NALM6 (cell line): ENCODE measurements around a stretch of chr10.

GRCh38 chr10:72326504-72327378, 28.0 kb downstream of the DNAJB12 start:
- PRO-cap: bidirectional peak, plus-strand start at chr10:72326785, minus-strand start at chr10:72326627

- PRO-cap: no peak
Measured at GRCh38 chr10:72340642-72341332, 13.9 kb downstream of the DNAJB12 start.

DNA sequence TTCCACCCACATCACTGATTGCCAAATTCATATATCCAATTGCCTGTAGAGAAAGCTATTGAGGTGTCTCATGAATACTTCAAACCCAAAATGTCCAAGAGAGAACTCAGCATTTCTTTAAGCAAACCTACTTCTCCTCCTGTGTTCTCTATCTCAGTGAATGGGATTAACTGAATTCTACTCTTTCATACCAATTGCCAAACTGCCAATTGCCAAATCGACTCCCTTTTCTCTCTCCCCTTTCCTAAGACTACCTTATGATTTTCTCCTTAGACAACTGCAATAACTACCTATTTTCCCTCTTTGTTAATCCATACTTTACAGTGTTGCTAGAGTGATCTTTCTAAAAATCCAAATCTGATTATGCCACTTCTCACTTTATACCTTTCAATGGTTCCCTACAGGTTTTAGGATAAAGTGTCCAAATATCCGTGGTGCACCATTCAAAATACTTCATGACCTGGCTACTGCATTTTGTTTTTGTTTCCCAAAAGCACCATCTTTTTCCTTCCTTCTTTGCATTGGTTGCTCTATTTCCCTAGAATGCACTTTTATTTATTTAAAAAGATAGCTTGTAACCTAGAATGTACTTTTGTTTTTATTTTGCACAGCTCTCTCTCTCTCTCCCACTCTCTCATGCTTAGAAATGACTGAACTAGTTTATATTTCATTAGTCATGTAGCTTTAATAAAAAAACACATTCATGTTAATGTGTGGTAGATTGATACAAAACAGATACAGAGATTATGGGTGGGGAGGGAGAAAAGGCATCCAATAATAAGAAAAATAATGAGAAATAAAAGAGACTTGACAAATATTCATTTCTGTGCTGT, 105.2 kb upstream of the DNAJB12 start:
- PRO-cap: no peak

DNA sequence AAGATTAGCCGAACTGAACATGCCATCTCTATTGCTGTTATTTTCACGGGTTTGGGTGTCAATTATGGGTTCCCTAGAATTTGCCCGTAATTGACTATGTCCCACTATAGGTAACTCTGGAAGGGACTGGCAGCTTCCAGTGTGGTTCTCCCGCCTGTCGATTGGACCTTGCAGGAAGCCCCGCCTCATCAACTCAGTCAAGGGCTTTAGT, 183 bp upstream of the MCU start:
- PRO-cap: bidirectional peak, plus-strand start outside the sequence, minus-strand start at position 128 of the sequence

GRCh38 chr10:72693200-72693838, 1.4 kb downstream of the MCU start:
- PRO-cap: no peak

DNA sequence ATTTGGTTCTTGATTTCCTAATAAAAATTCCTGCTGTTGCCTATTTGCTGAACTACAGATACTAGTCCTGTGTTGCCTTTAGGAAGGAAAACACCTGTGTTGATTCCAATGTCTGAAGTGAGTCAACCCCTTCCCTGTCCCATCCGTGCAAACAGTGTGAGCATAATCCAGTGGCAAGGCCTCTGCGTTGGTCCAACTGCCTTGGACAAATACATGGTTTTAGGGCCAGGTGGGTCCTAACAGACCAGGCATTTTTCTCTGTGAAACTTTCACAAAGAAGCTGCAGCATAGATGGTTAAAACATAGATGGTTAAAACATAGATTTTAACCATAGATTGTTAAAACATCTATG, 1.7 kb downstream of the PLA2G12B start:
- PRO-cap: no peak

- PRO-cap: no peak
Measured at GRCh38 chr10:73117754-73118580, 7.7 kb downstream of the NUDT13 start.

- PRO-cap: no peak
Measured at GRCh38 chr10:73119318-73120382, 9.4 kb downstream of the NUDT13 start.

DNA sequence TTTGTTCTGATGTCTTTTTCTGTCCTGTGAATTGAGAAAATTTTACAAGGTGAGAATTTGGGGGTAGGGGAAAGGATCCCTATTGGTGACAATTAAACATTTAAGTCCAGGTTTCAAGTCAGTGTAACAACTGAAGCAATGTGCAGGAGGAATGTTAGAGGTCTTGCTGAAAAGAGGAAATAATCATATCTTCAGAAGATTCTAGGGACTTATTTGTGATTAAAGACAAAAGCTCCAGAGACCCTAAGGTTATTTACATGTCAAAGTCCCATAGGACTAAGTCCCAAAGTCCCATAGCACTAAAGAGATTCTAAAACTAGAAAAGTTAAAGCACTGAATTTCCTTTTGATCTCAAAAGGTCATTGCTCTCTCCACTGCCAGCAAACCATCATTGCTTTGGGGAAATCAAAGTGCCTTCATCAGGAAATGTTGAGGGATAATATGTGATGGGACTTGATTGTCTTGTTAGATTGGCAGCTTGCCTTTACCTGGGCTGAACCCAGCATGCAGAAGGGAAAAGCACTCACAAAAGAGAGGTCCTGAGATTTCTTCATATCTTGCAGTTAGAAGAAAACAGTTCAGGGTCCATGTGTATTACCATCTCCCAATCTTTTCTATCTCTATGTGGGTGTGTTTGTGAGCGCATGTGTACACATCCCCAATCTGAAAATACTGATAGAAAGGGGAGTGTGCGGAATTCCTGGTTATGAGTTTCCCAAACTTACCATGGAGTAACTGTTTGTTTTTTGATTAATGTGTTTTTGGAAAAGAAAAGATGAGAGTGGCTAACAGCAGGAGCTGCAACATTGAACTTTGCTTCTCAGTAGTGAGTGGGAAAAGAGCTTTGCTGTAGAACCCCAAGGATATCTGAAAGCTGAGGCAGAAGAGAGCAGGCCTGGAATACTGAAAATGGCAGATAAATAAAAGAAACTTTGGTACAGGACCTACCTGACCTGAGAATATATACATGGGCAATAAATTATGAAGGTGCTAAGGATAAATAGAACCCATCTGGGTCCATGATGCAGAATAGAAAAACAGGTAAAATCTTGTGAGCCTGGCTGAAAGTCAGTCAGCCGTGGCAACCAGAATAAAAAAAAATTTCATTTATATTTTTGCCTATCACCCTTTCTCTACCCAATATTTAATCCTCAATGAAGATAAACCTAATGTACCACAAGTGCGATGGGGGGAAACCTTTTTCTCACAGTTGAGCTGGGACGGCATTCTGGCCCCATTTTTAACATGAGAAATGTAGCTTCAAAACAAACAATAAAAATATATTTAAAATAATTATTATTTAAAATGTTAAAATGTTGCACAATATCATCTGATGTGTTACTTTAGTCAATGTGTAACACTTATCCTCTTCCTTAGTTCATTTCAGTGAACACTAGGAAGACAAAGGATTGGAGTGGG, 22.1 kb downstream of the NUDT13 start:
- PRO-cap: no peak

- PRO-cap: unidirectional peak, minus-strand start at chr10:73253351
Measured at GRCh38 chr10:73253220-73253706, 819 bp upstream of the MRPS16 start.

DNA sequence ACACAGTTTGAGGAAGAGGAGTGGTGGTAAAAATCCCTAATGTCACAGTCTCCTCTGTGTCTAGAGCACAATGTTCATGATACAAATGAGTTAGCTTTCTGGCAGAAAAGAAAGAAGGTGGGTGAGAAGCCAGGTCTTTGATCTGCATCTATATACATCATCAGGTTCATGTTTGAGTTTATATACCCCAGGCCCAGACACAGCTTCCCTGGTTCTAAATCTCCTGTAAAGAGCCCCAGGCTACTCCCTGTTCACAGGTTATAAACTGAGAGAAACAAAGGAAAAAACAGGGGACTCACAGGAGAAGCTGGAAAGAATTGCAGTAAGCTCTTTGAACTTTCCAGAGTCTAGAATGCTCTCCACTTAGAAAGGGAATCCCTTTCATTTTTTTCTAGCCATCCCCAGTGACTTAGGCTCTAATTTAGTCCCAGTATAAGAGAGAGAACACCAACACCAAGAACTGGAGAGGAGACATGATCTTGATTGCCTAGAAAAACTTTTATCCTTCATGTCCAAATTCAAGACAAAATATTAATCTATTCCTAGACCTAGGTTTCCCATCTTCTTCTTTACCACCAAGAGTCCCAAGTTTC, 640 bp downstream of the MSS51 start:
- PRO-cap: no peak

DNA sequence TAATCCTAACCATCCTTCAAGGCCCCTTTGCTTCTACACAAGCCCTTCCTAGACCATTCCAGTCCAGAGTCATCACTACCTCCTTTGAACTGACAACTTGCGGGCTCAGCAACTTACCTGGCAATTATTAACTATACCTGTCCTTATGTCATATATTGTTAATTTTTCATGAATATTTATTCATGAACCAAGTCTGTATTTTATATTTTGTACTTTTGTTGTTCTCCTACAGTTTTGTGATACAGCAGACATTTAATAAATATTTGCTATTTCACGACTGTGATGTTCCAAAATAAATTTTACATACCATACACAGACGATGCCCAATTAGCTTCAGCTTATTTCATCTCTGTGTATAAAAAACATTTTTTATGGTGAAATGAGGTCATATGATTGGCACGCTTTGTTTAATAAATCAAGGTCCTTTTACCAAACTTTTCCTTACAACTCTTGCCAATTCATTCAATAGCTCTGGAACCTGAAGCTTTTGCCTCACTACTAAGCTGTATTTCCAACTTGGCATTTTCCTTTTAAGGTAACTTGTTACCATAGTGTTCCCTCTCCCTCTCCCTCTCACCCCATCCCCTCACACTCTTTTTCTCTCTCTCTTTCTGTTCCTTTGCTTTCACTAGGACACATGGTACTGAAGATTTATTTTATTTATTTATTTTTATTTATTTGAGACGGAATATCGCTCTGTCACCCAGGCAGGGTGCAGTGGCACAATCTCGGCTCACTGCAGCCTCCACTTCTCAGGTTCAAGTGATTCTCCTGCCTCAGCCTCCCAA, 5.5 kb downstream of the PPP3CB start:
- PRO-cap: no peak

- PRO-cap: bidirectional peak, plus-strand start at chr10:73495372, minus-strand start at chr10:73495271; bidirectional peak, plus-strand start at chr10:73495753, minus-strand start at chr10:73495631
Measured at GRCh38 chr10:73494924-73495878, 623 bp downstream of the PPP3CB start.

GRCh38 chr10:73496231-73496294, 239 bp upstream of the PPP3CB start:
- PRO-cap: no peak

GRCh38 chr10:73650744-73651390, 5.0 kb downstream of the SYNPO2L start:
- PRO-cap: no peak

DNA sequence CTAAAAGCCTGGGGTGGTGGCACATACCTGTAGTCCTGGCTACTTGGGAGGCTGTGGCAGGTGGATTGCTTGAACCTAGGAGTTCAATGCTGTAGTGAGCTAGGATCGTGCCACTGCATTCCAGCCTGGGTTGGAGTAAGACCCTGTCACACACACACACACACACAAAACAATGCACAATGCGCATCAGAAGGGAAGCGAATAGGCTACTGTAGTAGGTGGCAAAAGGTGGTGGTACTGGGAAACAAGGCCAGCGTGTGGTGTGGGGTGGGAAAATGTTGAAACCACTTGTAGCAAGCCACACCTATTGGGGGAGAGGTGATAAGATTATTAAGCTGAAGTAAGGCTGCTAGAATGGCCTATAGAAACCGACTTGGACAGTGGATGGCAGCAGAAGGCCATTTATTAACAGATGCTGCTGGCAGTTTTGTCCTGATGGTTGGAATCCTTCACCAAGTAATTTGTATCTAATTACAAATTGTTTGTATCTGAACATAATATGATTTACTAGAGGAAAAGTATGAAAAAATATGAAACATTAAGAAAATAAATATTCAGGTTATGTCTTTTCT, 2.6 kb downstream of the FUT11 start:
- PRO-cap: no peak

GRCh38 chr10:73799761-73800442, 11.5 kb downstream of the NDST2 start:
- PRO-cap: no peak

DNA sequence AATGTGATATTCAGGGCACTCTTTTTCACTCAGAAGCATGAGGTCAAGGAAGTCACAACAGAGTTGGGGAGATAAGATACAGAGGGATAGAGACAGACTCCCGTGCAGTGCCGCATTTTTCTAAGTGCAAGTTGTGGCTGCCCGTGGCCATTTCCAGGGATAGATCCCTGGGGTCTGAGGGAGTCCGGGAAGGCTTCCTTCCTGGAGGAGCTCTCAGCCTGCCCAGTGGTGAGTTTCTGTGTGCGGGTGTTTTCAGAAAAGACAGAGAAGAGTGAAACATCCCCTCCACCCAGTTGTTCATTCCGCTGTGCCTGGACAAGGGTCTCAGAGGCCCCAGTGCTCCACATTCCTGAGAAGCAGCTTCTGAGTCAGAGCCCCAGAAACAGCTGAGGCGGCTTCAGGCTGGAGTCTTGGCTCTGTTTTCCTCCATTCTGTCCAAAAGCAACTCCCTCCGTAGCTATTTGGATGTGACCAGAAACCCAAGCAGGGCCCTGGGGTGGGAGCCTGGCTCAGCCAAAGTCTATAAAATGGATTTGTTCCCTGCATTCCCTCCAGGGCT, 12.8 kb upstream of the CAMK2G start:
- PRO-cap: no peak

- PRO-cap: no peak
Measured at GRCh38 chr10:73913524-73913942, 2.6 kb downstream of the PLAU start.

GRCh38 chr10:73968136-73968685, 29.7 kb upstream of the VCL start:
- PRO-cap: no peak